Placental pericyte (primary cell): ENCODE measurements around the gene STAT4.

- CAGE, long polyA plus RNA, result no peak
Observed at GRCh38 chr2:190181880-190182616, 1.4 kb downstream of the C2orf88 start.

GRCh38 chr2:190183231-190183968 lies 2.7 kb downstream of the C2orf88 start:
- CAGE, long polyA plus RNA, result no peak

- CAGE, long polyA plus RNA, result no peak
Observed at GRCh38 chr2:190409309-190410058, 1.3 kb downstream of the MFSD6 start.

GRCh38 chr2:190723815-190724094 lies 74.9 kb downstream of the NAB1 start:
- CAGE, long polyA plus RNA, result no peak

GRCh38 chr2:190791487-190792119 lies 89.0 kb upstream of the GLS start:
- CAGE, long polyA plus RNA, result no peak

DNA sequence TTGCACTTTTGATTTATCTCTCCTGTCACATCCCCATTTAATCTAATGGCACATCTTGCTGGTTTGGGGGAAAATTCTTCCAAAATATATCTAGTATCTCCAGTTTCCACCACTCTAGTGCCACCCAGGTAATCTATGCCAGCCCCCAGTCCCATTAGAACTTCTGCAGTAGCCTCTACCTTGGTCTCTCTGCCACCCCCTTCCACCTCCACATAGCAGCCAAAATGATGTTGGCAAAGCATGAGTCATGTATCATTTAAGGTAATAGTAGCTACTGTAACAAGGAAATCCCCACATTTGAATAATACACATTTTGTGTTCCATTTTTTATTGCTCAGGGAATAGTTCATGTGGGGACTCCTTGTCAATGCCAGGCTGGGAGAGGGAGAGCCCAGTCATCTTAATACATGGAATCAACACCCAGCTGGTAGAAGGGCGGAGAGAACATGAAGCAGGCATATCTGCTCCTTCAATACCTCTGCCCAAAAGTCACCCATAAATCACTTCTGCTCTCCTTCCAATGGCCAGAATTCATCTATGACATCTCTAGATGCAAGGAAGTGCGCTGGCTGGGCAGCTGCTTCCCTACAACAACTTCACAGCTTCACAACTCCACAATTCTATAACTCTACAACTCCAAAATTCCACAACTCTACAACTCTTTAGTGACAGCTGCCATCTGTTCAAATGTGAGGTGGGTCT lies 70.7 kb upstream of the GLS start:
- CAGE, long polyA plus RNA, result no peak

DNA sequence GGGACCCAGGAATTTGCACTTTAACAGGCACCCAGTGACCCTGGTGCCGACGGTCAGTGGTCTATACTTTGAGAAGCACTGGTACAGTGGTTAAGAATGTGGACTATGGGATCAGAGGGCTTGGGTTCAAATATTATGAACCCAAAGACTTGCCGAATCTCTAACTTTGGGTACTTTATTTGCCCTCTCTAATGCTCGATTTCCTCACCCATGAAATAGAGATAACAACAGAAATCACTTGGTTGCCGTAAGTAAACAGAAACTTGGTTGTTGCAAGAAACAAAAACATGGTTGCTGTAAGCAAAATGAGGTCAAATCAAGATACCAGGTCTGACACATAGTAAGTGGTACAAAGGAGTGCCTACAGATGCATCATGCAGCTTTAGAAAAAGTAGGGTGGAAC lies 69.5 kb upstream of the GLS start:
- CAGE, long polyA plus RNA, result no peak

DNA sequence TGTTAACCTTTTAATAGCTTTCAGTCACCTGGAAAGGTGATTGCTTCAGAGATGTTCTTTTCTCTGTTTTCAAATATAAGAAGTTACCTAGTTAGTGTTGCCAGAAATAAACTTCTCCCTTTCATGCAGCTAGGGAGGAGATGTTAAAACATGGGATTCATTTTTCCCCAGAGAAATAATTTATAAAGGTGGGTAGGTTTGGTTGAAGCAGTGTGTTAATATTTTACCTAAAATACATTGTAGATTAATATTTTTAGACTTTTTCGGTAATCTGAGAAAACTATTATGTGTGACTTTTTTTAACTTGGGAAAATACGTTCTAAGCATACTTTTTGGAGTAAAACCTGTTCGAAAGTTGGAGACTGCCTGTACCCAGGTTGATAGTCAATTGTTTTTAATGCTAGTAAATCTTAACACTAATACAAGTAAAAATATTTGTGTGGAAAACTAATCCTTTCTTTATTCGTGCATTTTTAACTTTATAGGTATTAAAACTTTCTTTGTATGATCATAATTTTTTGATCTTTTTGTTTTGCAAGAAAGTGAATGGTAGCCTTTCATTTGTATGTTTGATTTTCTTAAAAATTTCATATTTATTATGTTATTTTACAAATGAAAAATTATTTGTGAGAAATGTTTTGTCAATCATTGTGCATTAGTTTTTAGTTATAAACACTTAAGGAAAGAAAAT lies 17.1 kb downstream of the GLS start:
- CAGE, long polyA plus RNA, result no peak

GRCh38 chr2:190906362-190906809 lies 25.8 kb downstream of the GLS start:
- CAGE, long polyA plus RNA, result no peak

DNA sequence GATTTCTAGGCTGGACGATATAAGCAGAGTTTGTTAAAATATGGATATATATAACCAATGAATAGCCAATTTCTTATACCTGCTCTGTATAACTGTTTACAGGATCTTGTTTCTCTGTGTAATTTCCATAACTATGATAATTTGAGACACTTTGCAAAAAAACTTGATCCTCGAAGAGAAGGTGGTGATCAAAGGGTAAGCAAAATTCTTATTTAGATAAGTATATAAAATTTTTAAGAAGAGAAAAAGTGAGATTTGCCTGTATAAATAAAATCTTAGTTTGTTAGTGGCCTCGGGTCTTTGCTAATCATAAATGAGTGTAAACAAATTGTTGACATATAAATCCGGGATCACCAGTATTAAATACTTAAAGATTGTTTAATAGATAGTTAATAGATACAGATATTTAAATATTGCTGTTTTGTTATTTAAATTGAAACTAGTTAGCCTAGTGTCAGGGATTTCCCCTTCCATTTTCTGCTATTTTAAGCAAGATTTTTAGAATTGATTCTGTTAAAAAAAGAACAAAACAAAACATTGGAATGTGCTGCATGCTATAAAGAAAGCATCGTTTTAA lies 50.9 kb downstream of the GLS start:
- CAGE, long polyA plus RNA, result no peak

DNA sequence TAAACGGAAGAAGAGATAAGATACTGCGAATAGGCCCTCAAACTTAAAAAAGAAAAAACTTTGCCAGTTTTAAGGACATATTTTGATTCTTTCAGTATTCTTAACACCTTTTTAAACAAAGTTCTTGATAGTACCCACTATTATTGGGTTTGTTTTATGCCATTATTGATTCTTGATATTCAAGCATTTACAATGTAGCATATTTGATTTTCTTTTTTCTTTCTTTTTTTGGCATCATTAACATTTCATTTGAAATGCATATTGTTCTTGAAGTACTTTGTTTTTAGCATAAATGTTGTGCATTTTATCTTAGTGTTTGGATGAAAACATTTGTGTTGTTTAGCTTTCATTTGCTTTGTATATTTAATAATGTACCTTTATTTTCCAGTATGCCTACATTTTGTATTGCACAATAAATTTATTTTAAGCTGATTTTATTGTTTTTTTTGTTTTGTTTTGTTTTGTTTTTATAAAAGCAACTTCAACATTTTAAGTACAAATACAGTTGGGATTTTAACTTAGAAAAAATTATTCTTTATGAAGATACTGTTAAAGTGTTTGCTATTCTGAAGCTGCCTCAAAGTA lies 54.3 kb downstream of the GLS start:
- CAGE, long polyA plus RNA, result no peak

- CAGE, long polyA plus RNA, result no peak
Observed at GRCh38 chr2:191115094-191115919, 35.5 kb downstream of the STAT4 start.

DNA sequence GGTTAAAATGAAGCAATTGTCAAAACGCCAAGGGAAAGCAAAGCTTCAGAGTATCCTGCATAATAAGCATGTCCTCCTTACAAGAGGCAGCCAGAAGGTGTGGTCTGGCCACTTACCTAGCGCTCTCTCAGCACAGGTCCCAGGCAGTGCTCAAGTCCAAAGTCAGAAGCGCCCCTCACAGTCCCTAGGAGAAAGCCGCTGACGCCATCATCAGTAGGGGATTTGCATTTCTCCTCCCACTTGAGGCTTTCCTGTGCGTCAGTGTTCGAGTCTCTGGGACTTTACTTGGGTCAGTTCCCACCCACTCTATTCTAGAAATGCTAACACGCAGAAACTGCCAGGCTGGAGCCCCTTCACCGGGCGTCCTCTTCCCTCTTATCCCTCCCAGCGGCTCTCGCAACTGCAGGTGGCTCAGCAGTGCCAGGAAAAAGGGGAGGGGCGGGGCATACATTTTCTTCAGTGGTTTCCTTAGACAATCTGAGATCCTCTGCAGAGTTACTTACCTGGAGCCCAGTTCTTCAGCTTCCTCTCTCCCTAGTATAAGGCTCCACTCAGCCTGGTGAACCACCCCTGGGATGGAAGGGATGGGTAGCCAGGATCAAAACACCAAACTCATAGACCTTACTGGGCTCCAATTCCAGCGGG lies at the start of gene STAT4:
Gene STAT4 (minus strand): TSS at position 164 of the 645 bp plus-strand sequence.
- CAGE, long polyA plus RNA, result no peak

DNA sequence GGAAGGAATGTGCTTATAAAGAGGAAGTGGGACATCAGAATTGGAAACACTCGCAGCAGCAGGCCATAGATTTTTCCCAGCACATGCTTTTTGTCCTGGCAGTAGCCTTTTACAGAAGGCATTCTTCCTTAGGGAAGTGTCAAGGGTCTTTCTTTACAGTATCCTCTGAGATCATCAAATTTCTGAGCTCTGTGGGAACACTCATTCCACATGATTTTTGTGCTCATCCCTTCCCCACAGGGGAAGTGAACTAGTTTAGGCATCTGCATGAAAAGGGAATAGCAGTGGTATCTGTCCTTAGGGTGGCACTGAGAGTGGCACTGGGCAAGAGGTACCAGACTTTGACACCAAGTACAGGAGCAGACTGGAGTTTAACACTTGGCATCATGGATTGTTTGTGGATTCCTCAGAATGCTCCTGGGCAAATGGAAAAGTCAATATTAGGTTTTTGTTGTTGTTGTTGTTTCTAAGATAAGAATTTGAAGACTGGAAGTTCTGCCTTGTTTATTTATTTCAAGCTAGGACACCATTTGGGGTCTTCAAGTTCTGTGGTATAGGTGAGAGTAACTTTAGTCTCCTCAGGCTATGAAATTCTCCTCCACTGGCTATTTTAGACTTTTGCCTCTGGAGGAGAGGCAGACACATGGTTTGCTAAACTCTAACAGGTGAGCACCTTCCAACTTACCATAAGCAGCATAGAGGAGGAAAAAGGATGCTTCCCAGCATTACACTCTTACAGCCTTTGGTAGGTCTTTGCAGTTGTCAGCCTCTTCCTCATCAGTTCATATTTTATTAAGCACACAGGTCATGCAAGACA lies 4.2 kb downstream of the MYO1B start:
- CAGE, long polyA plus RNA, result no peak

GRCh38 chr2:191370086-191371024 lies 125.2 kb downstream of the MYO1B start:
- CAGE, long polyA plus RNA, result no peak

DNA sequence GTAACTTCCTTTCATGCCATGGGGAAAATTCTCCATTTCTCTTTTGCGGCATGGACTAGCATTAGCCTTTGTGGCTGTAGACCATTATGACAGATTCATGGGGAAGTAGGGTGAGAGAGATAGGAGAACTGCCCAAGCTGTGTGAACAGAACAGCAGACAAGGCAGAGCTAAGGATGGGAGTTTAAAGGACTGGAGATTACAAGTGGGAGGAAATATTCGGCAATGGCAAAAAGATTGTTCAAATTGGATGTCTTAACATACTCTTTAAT lies 191.5 kb downstream of the MYO1B start:
- CAGE, long polyA plus RNA, result no peak

- CAGE, long polyA plus RNA, result no peak
Observed at GRCh38 chr2:191567198-191567525, 110.8 kb upstream of the NABP1 start.

DNA sequence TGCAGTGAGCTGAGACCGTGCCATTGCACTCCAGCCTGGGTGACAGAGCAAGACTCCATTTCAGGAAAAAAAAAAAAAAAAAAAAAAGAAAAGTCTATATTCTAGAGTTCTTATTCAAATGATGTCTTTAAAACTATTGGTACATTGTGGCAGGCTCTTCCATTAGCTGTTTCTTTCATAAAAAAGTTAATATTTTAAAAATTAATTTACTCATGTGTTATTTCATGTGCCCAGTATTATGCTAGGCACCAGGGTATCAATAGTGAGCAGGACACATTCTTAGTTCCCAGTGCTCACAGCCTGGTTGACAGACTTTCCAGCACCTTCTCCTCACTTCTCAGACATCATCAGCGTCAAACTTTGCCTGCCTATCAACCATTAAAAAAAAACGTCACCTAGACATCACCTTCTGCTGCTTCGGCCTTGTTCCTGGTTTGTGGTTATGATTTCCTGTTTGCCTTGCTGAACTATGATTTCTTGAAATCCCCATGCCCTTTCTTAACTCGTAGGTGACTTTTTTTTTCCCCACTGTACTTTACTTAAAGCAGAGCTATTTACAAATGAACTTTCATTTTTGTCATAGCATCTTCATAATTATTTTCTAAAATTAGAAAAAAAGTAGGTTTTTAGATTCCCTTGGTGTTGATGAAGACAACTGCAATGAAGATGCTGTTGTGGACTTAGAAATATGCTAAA lies 60.4 kb upstream of the NABP1 start:
- CAGE, long polyA plus RNA, result no peak

GRCh38 chr2:191837449-191837762 lies 9.5 kb downstream of the CAVIN2 start:
- CAGE, long polyA plus RNA, result no peak

DNA sequence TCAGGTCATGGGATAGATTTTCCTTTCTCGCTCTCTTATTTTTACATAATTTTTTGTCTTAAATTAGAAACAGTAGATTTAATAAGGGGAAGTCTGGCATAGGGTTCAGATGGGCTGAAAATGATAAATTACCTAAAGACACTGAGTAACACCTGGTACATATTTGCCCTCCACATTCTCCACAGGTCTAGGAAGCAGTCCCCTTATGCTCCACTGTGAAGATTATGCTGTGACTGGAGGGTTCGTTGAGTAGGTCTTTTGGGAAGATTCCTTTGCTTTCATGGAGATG lies 3.6 kb downstream of the CAVIN2 start:
- CAGE, long polyA plus RNA, result no peak